Bile duct (tissue), 1 donor: ENCODE measurements around the gene ELF3.

DNA sequence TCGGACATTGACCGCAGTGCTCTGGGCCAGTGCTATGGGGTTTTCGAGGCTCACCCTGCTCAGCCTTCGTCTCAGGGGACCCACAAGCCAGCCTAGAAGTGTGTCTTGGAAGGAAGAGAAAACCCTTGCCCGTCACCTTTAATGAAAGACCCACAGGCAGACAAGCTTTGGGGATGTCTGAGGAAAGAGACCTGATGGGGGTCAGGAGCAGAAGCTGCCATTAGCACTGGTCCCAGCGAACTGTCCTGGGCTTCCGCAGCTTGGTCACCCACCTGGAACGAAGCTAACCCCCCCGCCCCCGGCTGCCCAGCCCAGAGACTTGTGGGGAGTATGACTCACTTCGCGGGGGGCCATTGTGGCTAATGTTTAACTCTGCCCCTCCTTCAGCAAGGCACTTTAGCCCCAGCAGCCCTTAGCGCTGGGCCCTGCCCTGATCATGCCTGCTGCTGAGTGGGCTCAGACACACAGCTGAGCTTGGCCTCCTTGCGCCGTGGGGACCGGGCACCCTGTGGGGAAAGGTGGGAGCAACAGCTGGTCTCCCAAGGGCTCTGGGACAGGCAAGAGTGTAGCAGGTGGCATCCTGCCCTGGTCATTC, 6.2 kb upstream of the LAD1 start:
- PRO-cap: unidirectional peak, minus-strand start at position 242 of the sequence; unidirectional peak, minus-strand start at position 293 of the sequence

DNA sequence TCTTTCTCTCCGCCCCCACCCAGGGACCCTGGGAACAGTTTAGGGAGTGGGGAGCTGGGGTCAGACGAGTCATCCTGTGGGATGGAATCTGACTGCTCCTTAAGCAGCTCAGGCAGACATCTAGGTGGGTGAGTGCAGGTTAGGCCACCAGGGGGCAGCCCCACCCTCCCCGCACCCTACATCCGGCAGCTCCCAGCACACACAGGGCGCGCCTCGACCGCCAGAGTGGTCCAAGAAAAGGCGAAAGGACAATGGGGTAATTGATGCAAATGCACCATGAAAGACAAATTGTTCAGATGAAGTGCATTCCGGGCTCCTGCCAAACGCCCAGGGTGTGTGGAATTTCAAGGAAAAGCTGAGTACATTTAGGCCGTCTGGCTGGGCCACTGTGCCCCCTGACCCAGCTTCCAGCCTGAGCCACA, 20.8 kb downstream of the PHLDA3 start:
- PRO-cap: no peak

GRCh38 chr1:201456590-201457456, 12.2 kb downstream of the PHLDA3 start:
- PRO-cap: no peak

GRCh38 chr1:201466230-201467145, 2.5 kb downstream of the PHLDA3 start:
- PRO-cap: no peak

DNA sequence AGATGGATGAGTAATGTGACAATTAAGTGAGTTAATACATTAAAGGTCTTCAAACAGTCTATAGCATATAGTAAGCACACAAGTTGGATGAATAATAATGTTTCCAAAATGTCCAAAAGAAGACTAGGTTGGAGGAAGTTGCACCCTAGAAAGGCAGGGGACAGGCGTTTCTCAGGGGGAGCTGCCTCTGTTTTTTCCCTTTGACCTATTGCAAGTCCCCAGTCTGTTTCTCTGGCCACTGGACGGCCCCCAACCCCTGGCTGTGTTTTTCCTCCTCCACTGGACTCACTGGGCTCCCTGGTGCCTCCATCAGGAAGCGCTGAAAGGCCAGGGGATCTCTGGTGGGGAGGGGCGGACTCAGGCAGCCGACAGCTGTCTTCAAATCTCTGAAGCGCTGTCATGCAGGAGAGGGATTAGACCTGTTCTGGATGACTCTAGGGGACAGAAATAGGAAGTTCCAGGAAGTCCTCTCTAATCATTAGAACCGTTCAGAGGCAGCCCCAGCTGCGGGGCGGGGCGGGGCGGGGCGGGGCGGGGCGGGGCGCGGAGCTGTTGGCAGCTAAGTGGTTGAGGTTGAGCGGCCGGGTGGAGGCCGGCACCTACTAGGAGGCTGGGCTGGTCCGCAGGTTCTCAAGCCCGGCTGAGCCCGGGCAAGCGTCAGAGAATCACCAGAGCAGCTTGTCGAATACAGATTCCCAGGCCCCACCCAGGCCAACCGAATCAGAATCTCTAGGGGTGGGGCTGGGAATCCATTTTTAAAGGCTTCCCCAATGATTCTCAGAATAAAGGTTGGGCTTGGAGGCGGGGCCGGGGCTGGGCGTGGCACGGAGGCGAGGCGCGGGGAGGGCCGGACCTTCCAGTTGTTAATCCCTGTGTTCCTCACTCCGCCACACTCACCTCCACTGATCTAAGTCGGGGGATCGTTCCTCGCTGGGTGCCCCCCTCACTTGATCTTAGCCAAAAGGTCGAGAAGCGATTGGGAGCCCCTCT, 11.3 kb upstream of the PHLDA3 start:
- PRO-cap: bidirectional peak, plus-strand start at position 633 of the sequence, minus-strand start at position 448 of the sequence

GRCh38 chr1:201493938-201494806, 12.8 kb downstream of the CSRP1 start:
- PRO-cap: no peak

- PRO-cap: no peak
Measured at GRCh38 chr1:201501989-201502960, 4.6 kb downstream of the CSRP1 start.

GRCh38 chr1:201514271-201515070, 7.5 kb upstream of the CSRP1 start:
- PRO-cap: no peak

DNA sequence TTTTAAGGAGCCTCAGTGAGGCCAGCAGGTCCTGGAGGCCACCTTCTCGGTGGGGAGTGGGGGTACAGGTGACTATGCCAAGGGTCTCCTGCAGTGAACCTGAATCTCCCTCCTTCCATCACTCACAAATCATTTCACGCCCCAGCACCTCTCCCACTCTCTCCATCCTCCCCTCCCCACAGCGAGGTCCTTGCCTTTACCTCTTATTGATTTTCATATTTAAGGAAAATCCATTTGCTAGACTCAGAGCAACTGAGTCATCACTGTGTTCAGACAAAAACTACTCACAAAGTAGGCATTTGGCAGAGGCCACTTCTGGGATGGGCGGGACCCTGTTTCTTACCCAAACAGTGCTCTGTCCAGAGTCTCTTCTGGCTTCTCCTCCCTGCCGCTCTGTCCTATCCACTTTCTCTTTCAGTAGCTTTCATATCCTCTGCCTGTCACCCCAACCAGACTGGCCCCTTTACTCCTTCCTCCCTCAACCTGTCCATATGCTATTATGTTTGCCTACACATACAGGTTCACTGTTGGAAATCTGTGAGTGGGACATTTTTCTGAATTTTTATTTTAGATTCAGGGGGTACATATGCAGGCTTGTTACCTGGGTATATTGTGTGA, 2.4 kb upstream of the NAV1 start:
- PRO-cap: no peak

- PRO-cap: bidirectional peak, plus-strand start at chr1:201539127, minus-strand start at chr1:201538822
Measured at GRCh38 chr1:201538586-201538848, 410 bp upstream of the NAV1 start.

DNA sequence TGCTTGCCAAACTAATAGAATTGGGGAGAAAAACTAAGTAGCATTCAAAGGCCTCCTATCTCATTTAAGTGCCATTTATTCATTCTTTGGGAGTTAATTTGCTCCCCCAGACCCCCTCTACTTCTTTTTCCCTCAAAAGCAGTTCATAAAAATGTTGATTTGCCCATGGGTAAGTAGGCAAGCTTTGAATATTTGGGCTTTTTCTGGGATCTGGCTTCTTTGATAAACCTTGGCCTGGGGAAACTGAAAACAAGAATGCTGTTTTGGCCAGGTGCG, 2.3 kb downstream of the NAV1 start:
- PRO-cap: no peak

DNA sequence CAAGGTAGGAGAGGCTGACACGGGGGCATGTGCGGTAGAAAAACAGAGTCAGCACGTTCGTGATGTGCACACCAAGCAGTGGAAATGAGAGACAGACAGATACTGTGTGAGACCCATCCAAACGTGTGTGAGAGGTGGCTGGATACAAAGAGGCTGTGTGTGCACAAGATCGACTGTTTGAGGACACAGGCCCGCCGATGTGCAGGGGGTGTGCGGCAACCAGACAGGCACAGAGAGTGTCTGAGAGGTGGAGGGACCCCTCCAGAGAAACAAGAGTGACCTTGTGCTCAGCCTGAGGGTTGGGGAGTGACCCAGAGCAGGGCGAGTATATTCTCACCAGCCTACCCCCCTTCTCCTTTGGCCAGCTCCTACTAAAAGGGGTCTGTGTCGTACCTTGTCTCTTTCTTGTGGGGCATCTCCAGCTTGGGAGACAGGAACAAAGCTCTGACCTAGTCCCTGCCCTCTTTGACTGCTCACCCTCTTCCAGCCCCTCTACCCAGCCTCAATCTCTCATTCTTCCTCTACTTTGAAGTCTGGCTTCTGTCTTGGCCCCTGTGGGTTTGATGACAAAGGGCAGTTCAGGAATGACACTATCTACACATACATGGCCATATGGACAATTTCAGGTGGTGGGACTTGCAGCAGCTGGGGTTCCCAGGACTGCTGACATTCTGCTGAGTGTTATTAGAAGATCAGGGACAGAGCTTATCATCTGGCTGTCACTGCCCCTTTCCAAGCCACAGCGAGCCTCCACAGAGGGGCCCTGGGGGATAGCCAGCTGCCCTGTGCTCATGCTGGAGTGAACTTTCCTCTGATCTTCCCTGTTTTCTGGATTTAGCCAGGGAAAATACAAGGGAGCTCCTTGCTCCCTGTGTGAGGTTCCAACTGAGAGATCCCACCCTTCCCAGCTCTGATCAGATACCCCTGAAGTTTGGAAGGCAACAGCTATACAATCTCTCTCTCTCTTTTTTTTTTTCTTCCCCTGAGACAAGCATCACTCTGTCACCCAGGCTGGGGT, 97.5 kb upstream of the IPO9 start:
- PRO-cap: no peak

GRCh38 chr1:201824036-201825007, 4.6 kb upstream of the IPO9 start:
- PRO-cap: no peak

- PRO-cap: no peak
Measured at GRCh38 chr1:201876872-201877312, 11.8 kb upstream of the SHISA4 start.

- PRO-cap: no peak
Measured at GRCh38 chr1:201883386-201884257, 5.1 kb upstream of the SHISA4 start.

- PRO-cap: no peak
Measured at GRCh38 chr1:201889356-201889837, 699 bp downstream of the SHISA4 start.

GRCh38 chr1:201890226-201891137, 1.8 kb downstream of the SHISA4 start:
- PRO-cap: no peak

GRCh38 chr1:202005324-202006127, 4.9 kb upstream of the ELF3 start:
- PRO-cap: no peak

GRCh38 chr1:202009958-202010873, at the start of gene ELF3:
Gene ELF3, plus strand, starts transcription at chr1:202010587.
- PRO-cap: bidirectional peak, plus-strand start at chr1:202010587, minus-strand start at chr1:202010333

DNA sequence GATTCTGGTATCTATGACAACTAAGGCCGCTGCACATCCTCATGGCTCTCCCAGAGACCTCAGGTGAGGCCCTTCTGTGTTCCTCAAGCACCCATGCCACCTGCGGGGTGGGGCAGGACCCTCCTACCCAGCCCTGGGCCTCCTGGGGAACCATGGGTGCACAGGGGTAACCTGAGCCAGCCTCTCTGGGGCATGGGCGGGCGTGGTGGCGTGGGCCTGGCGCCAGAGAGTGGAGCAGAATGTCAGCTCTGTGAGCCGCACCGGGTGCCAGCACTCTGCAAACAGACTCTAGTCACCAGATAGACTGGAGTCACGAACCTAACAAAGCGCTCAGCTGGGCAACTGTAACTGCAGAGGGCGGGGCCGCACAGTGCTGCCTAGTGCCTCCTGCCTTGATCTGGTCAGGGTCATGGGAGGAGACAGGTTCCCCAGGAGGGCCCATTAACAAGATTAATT, 46.5 kb downstream of the ELF3 start:
- PRO-cap: bidirectional peak, plus-strand start at position 341 of the sequence, minus-strand start at position 241 of the sequence